Retinal pigment epithelial cell (primary cell): ENCODE data around the gene KCND2.

DNA sequence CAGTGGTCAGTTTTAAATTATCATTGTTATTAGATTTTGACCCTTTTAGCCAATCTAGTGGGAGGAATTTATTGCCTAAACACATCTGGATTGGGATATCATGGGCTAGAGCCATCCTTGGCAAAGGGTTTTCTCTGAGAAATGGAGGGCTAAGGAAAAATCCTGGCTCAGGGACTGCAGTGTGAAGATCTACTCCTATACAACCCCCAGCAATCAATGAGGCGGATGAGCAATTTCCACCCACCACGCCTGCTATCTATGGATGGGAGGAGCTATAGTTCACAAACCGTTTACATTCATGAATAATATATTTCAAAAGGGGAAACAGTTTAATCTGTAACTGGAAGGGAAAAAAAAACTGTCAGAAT, 2.7 kb downstream of the CAV1 start:
- RRBS: no CpG with 5 or more reads among the region's 3 CpGs

- RRBS: no CpG with 5 or more reads among the region's 12 CpGs
Observed at GRCh38 chr7:116673033-116673598, 1.1 kb downstream of the MET start.

GRCh38 chr7:116699105-116700437, 27.6 kb downstream of the MET start:
- RRBS: no CpG with 5 or more reads among the region's 22 CpGs

- RRBS: no CpG with 5 or more reads among the region's 12 CpGs
Observed at GRCh38 chr7:117273921-117274389, 48.9 kb downstream of the WNT2 start.

- RRBS: no CpG with 5 or more reads among the region's 3 CpGs
Observed at GRCh38 chr7:117535166-117535483, 55.3 kb downstream of the CFTR start.

DNA sequence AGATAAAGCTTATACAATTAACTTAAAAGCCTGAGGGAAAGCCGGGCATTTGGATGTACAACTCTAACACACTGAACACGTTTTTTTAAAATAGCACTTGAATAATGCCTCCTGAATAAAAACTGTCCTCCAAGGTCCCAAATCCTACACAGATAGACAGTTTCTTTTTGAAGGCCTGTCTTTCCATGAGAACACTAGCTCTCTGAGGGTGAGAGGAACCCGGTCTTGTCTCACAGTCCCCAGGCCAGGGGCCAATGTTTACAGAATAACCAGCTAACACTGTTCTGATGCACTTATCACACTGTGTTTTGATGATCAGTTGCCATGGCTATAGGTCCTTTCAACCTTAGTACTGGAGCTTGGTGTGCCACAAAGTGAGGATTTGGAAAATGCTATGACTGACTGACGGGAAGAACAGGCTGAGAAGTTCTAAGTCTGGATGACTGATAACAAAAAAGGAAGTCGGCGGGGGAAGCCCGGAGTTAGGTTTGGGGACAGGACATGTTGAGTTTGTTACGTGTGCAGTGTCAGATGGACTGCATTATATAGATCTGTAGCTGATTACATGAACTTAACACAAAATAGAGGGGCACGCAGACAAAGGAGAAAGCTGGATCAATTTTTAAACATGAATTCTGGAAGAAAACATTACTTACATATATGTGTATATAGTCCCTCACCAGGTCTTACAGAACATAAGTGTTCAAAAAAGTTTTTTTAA, 141.8 kb downstream of the CTTNBP2 start:
- RRBS: no CpG with 5 or more reads among the region's 9 CpGs

DNA sequence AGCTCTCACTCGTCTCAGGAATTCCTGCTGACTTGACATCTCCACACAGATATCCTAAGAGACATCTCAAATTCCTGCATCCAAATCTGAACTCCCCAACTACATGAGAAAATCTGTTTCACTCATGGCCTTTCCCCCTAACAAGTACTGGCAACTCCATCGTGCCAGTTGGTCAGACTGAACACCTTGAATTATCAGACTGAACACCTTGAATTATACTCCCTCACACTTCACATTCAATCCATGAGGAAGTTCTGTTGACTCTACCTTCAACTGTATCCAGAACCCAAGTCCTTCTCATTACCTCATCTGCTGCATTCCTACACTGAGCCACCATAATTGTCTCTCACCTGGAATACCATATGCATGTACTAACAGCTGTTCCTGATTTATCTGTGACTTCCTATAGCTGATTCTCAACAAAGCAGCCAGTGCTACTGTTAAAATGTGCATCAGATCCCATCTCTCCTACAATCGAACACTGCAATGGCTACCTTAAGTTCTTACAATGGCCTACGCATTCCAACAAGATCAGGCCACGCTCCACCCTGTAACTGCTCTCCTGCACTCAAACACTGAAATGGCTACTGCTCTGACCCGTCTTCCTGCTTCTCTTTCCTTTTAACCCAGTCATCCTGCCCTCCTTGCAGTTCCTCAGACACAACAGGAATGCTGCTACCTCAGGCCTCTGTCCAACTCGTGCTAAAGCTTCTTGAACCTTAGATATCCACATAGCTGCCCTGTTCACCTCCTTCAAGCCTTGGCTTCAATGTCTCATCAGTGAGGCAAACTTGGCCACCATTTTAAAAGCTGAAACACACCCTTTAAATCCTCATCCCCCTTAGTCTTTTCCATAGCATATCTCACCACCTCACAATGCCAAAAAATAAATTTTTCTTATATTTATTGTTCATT, 110.7 kb downstream of the CTTNBP2 start:
- RRBS: no CpG with 5 or more reads among the region's 7 CpGs

GRCh38 chr7:118184294-118184621, 294 bp downstream of the LSM8 start:
- RRBS: 0% methylated on average over 8 of the region's 23 CpGs

DNA sequence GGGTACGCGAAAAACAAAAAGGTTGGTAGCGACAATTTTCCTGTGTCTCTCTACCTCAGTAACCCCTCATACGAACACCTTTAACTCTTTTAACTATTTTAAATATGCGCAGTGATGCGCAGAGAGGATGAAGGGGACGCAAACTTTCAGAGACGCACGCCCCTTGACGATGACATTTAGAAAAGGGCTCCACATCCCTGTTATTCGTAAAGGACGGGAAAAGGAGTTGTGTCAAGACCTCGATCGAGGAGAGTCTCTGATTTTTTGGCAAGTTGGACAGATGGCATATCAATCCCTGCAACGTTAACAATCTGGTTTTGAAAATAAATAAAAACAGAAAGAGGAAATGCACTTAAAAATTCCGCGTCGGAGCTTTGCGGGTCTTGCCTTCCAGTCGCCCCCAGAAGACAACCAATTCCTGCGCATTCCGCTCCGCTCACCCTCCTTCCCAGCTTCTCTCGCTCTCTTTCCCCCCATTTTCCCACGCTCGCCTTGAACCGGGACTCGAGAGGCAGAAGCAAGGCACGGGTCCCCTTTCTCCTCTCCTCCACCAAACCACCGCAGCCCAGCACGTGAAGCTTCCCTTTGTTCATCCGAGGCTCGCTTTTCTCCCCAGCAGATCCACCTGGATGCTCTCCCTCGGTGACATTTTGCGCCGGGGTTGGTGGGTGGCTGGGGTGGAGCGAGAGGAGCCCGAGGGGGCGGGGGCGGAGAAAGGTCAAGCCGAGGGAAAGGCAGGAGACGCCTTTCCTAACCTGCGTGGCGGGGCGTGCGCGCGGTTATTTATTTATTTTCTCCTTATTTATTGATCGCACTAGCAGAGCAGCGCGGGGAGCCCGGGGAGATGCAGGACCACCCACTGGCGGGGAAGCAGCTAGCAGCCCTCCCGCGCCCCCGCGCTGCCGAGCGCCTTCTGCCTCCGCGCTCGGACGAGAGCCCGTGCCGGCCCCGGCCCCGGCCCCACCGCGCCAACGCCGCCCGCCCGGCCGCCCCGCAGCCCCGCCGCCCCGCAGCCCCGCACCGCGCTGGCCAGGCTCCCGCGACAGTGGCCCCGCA, at the start of gene KCND2:
Gene KCND2, plus strand, starts transcription at position 751 of the 1,056 bp plus-strand sequence.
- RRBS: 0% methylated on average over 2 of the region's 84 CpGs

GRCh38 chr7:120807344-120807812, 50.6 kb downstream of the TSPAN12 start:
- RRBS: no CpG with 5 or more reads among the region's 2 CpGs

- RRBS: no CpG with 5 or more reads among the region's 4 CpGs
Observed at GRCh38 chr7:121073114-121073911, 84.8 kb downstream of the CPED1 start.

- RRBS: no CpG with 5 or more reads among the region's 1 CpG
Observed at GRCh38 chr7:121082610-121083717, 94.5 kb downstream of the CPED1 start.

GRCh38 chr7:121137926-121138956, 149.7 kb downstream of the CPED1 start:
- RRBS: no CpG with 5 or more reads among the region's 11 CpGs

- RRBS: no CpG with 5 or more reads among the region's 7 CpGs
Observed at GRCh38 chr7:121259987-121260672, 68.7 kb upstream of the WNT16 start.

- RRBS: no CpG with 5 or more reads among the region's 3 CpGs
Observed at GRCh38 chr7:121371230-121371730, 24.8 kb downstream of the FAM3C start.

- RRBS: no CpG with 5 or more reads among the region's 2 CpGs
Observed at GRCh38 chr7:121372418-121373117, 23.5 kb downstream of the FAM3C start.

DNA sequence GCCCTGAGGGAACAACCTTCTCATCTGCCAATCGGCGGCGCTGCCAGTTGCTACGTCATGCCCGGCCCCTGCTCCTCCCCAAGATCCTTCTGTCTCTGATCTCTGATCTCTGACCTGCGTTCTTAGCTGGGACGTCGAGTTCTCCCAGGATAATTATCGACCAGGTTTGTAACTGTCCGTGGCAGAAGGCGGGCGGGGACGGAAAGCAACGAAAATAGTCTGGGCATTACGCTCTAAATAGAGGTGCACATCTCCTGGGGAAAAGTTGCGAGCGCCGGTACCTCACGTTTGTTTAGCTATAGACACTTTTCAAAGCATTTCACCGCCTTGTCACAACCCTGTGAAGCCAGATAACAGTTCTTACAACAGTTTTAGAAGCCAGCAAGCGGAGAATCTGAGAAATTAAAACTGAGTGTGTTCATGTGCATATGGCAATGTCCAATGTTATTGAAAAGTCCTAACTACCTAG, 318 bp upstream of the AASS start:
- RRBS: no CpG with 5 or more reads among the region's 21 CpGs

DNA sequence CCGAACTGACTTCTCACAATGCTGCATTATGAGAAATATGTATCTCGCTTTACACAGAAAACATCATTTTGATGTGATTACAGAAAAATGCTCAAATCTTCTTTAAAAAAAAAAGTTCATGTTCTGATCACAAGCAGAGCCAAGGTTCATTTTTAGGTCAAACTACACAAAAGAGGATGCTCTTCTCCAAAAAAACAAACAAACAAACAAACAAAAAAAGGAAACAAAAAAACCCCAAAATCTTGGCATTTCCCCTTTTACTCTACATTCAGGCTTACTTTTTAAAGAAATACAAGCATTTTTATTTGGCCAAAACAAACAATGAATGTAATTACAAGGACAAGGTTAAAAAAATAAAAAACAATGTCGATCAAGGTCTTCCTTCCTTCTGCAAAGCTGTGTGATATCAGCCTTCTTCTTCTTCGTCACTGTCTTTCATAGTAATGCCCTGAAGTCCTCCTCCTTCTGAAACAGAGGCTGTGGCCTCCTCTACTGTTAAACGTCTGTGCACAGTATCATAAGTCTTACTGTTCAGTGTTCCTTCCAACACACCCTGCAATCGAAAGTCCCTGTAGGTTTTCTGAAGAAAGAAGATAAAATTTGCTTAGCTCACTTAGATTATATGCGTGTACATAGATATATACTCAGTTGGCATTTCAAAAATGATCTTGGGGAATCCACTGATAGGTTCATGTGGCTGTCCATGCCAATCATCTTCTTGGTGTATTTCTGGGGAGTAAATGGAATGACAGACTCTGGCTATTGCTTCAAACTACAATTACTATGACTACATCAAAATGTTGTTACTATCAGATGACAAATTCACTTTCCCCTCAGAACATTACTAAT, 15.4 kb upstream of the FEZF1 start:
- RRBS: no CpG with 5 or more reads among the region's 7 CpGs

DNA sequence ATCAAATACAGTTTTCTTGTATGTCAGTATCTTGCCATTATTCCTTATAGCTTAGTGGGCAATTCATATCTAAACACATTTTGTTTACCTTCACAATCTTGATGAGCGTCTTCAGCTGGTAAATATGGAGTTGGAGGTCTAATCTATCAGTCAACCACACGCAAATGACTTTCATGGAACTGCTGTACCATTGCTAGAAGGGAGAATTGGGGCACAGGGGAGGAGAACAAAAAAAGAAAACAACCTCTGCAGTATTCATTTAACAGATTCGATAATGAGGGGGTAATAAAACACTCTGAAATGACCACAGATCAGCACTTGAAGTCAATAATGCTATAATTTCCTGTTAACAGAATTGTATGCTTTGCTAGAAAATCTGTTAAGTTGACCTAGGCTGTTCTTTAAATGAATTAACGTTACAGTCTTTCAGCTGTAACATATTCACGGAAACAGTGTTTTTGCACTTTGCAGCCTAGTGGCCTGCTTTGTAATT, 20.9 kb upstream of the FEZF1 start:
- RRBS: no CpG with 5 or more reads among the region's 5 CpGs